ENCODE measurements around a stretch of chr15.

GRCh38 chr15:43879219-43880229 is 52.7 kb downstream of the WDR76 start:
- PRO-cap, 2 experiments: peak in 1 of 2 experiments; most common plus-strand start chr15:43879557 (in 1)

GRCh38 chr15:44555369-44555860 is 18.5 kb downstream of the EIF3J start:
- PRO-cap, 2 experiments: no peak in any of the 2 experiments

DNA sequence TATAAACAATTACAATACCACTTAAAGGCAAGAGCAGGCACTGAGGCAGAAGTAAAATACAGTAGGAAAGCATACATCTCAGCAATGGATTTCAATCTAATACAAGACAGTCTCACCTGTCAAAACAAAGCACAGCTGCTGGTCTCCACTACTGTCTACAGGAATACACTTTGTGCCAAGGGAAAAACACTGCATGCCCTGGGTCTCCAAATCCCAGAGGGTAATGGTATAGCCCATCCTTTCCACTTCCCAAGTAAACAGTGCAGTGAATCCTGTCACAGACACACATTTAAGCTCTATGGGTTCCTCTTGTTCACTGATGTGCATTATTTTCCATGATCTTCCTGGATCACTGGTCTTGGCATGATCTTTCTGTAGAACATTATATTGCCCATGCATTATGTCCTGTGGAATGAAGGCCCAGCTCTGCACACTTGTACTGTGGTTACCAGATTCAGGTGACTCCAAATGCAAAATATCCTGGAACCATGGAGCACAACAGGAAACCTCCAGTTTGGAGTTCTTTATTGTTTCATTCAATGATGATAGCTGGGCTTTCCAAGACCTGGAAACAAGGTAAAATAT is 12.0 kb downstream of the SPG11 start:
- PRO-cap, 2 experiments: no peak in any of the 2 experiments

DNA sequence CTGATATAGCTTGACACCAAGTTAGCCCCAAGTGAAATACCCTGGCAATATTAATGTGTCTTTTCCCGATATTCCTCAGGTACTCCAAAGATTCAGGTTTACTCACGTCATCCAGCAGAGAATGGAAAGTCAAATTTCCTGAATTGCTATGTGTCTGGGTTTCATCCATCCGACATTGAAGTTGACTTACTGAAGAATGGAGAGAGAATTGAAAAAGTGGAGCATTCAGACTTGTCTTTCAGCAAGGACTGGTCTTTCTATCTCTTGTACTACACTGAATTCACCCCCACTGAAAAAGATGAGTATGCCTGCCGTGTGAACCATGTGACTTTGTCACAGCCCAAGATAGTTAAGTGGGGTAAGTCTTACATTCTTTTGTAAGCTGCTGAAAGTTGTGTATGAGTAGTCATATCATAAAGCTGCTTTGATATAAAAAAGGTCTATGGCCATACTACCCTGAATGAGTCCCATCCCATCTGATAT is 4.1 kb downstream of the B2M start:
- PRO-cap, 2 experiments: peak in 1 of 2 experiments; most common plus-strand start position 301 of the sequence (in 1); most common minus-strand start position 276 of the sequence (in 1)

- PRO-cap, 2 experiments: peak in 2 of 2 experiments; most common plus-strand start chr15:44729132 (in 2)
These were observed 7.2 kb upstream of the TRIM69 start for GRCh38 chr15:44728961-44729724.

DNA sequence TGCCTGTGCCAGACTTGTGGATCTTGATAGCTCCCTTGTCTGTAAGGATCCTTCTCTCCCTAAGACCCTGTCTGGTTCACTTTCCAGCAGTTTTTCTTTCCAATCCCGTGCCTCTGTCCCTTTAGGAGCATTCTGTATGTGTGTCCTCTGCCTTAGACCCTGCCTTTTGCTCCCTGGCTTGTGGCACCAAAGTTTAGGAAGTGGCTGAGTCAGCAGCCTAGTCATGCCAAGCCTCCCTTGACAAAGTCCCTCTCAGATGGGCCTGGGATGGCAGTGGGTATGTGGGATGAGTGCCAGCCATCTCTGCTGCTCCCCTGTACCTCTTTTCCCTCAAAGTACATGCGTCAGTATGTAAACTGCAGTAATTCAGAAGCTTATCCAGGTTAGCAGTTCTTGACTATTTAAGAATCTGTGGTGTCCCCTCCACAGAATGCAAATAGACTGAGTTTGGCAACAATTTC is 965 bp downstream of the SORD start:
- PRO-cap, 2 experiments: no peak in any of the 2 experiments

- PRO-cap, 2 experiments: no peak in any of the 2 experiments
These were observed 7.7 kb downstream of the SORD start for GRCh38 chr15:45030612-45031121.

GRCh38 chr15:45126207-45126714 is 3.4 kb downstream of the DUOXA1 start:
- PRO-cap, 2 experiments: no peak in any of the 2 experiments

DNA sequence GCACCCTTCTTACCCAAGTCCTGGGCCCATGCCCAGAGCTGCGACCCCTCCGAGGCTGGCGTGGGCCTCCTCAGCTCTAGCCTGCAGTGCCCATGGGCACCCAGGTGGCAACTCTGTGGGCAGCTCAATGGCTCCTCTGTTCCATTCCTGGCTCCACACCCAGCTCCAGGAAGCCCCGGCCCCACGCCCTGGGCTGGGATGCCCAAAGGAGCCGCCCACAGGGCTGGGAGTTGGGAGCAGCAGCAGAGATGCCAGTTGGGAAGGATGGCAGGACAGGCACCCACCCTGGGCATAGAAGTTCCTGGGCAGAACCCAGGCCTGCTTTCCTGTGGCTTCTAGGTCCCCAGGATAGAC is 6.7 kb downstream of the SHF start:
- PRO-cap, 2 experiments: no peak in any of the 2 experiments

DNA sequence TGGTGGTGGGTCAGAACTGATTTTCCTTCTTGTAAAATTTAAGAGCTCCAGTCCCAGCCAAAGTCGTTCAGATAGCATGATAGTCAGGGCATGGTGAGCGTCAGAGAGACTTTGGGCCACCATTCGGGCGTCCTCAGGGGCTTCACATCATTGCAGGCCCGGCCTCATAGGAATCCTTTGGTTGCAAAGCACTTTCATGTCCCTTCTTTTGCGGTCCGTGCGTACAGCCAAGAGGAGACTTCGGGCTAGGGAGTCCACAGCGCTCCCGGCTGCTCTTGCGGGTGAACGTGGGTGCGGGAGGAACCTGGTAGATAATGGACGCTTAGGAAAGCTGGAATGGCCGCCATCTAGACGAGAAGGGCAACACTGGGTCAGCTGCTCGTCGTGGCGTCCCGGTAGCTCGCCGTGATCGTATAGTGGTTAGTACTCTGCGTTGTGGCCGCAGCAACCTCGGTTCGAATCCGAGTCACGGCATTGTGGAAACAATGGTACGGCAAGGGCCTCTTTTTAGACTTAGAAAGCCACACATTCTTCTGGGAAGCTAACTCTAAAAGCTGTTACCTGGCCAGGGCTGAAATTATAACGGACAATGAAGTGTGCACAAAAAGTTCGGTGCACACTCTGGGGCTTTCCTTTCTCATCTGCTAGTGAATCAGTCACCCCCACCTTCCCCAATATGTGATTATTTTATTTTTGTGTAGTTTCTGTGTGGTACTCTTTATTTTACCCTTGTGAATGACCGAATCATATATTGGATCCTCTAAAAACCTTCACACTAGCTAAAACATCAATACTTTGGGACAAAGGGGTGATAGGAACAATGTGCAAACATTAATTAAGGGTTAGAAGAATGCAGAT is 13.2 kb upstream of the SHF start:
- PRO-cap, 2 experiments: peak in 2 of 2 experiments; most common plus-strand start position 385 of the sequence (in 2); most common minus-strand start position 350 of the sequence (in 1)

GRCh38 chr15:45378887-45379439 is 619 bp upstream of the GATM start:
- PRO-cap, 2 experiments: no peak in any of the 2 experiments

DNA sequence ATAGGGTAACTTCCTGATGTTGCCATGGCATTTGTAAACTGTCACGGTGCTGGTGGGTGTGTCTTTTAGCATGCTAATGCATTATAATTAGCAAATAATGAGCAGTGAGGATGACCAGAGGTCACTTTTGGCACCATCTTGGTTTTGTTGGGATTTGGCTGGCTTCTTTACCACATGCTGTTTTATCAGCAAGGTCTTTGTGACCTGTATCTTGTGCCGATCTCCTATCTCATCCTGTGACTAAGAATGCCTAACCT is 3.3 kb upstream of the BLOC1S6 start:
- PRO-cap, 2 experiments: no peak in any of the 2 experiments

DNA sequence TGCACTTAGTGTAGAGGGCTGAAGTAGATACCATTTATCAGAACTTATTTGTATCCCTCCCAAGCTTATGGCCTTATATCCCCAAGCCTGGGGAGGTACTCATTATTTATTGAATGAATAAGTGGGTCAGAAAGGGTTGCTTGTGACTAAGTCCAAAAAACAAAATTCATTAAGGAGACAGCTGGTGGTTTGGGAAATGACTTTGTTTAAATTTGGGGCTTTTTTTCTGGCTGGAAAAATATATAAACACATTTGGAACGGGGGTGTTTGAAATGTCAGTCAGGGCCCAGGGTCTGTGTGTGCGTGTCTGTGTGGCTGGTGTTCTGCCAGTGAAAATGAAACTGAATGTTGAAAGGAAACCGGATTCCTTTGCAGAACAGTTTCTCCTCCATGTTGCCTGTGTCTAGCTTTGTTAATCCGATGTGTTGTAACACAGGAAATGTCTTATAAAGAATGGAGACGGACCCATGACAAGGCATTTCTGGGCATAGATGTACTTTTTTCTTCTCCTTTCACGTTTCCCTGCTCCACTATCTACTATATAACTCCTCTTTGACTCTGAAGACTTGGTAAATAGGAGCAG is 2.6 kb downstream of the SQOR start:
- PRO-cap, 2 experiments: peak in 2 of 2 experiments; most common plus-strand start position 442 of the sequence (in 1); most common minus-strand start position 309 of the sequence (in 2)

- PRO-cap, 2 experiments: no peak in any of the 2 experiments
These were observed 5.7 kb downstream of the SQOR start for GRCh38 chr15:45640479-45641052.

- PRO-cap, 2 experiments: no peak in any of the 2 experiments
These were observed 837.8 kb downstream of the SQOR start for GRCh38 chr15:46472606-46473018.

DNA sequence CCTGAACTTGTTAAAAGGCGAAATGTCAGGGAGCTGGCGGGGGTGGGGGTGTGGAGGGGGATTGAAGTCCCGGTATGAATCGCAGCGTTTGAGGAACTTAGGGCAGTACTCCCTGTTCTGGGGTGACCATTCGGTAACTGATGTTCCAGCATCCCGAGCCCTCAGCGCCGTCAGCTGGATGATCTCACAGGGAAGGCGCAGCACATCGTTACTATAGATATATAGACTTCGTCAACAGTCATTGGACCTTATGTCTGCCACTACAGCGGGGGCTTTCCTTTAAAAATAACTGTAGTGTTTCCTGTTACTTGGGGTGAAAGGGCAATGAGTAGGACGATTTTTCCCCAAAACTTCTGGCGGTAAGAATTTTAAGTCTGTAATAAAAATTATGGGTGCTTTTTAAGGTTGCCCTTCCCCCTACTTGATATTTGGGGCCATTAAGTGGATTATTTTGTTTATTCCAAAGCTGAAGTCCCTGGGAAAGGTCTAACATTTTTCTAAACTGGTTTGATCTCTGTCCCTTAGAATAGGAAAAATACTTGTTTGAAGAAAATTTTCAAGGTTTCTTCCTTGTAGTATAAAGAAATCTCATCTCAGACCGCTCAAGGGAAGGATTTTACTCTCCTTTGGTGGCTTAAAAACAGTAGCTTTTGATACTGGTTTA is 1.9 kb downstream of the SEMA6D start:
- PRO-cap, 2 experiments: no peak in any of the 2 experiments

DNA sequence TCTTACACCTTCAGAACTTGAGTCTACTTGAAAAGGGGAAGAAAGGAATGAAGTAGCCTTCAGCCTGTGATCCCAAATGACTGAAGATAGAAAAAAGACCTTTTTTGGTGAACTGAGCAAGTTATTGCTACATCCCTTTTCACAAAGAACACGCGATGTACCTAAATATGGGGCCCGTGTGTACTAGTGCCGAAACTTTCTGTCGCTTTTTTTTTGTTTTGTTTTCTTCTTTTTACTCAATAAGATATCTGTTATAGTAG is 4.9 kb downstream of the SEMA6D start:
- PRO-cap, 2 experiments: no peak in any of the 2 experiments

DNA sequence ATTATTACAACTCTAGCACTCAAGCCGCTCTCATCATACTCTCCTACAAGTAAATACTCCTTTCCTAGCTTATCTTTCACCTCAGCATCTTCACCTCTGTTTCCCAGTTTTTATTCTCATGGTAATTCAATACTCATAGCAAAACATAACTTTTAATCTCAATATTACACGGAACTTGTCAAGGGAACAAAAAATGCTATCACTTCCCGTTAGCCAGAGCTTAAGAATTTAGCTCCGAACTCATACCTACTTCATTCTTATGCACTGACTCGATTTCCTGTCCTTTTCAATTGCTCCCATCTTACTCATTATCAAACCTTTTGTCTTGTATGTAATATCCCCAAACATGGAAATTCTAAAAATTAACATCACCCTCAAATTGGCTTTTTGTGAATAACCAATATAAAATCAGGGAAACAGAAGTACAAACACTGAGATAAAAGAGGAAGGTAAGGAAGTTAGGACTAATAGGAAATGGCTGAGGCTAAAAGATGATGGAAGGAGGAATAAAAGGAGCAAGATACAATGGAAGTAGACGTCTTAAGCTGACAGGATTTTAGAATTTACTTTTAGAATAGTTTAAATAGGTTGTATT is 28.2 kb downstream of the MYEF2 start:
- PRO-cap, 2 experiments: no peak in any of the 2 experiments

DNA sequence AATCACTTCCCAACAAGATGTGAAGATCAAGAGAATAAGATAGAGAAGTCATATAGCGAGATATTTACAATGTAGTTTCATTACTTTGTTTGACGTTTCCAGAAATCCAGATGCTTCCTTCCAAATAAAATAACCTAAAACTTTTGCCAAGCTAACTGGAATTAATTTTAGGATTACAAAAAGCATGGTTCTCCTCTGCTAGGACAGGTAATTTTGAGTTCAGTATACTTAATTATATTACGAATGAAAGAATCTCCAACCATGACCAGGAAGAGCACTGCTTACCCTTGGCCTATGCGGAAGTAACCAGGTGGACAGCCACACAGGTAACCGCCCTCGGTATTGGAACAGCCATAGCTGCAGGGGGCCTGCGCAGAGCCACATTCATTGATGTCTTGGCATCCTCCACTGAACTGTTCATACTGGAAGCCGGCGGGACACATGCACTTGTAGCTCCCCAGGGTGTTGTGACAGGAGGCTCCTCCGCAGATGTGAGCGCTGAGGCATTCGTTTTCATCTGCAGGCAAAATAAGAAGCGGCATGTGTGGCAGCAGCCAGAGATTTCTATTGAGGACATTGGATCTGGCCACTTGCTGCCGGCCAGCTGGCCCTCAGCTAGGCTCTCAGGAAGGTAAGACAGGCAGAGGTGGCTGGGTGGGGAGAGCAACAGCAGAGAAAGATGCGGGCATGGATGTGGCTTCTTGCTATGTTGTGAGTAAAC is 84.2 kb downstream of the DUT start:
- PRO-cap, 2 experiments: no peak in any of the 2 experiments

DNA sequence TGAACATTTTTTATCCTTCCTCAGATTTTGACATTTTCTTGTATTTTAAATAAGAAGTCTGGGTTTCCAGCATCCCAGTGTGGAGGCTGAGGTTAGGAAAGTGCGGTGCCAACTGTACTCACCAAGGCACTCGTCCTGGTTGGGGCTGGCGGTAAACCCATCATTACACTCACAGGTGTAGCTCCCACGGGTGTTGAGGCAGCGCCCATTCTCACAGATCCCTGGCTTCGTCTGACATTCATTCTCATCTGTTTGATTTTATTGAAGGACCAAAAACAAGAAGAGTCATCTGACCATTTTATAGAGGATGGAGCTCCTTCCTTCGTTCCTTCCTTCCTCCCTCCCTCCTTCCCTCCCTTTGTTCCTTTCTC is 97.0 kb downstream of the DUT start:
- PRO-cap, 2 experiments: no peak in any of the 2 experiments

All from helper T cell (primary cell).